AG09309 (cell line): ENCODE data around the gene INSYN2A.

- RRBS = no CpG with 5 or more reads among the region's 6 CpGs
Observed at GRCh38 chr10:125892248-125892768, 4.1 kb upstream of the FANK1 start.

DNA sequence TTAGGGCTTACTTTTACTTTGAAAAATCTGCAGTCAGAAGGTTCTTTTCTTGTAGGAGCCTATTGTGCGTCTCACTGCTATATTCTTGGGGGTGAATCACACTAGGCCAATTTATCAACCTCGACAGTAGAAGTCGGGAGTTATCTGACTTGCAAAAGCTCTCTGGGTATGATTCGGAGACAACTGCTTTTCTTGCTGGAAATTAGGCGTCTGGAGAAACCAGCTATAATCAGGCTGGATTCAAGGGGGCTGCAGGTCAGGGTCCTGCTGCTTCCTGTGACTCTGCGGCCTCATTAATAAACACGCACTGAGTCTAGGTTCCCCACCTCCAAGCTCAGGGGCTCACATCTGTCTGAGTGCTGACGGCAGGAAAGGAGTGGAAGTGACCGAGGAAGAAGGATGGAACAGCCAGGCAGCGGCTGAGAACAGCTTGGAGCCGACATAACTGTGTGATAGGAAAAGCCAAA lies 184.5 kb downstream of the FANK1 start:
- RRBS = no CpG with 5 or more reads among the region's 11 CpGs

- RRBS = no CpG with 5 or more reads among the region's 8 CpGs
Observed at GRCh38 chr10:126315795-126316233, 72.5 kb downstream of the ADAM12 start.

DNA sequence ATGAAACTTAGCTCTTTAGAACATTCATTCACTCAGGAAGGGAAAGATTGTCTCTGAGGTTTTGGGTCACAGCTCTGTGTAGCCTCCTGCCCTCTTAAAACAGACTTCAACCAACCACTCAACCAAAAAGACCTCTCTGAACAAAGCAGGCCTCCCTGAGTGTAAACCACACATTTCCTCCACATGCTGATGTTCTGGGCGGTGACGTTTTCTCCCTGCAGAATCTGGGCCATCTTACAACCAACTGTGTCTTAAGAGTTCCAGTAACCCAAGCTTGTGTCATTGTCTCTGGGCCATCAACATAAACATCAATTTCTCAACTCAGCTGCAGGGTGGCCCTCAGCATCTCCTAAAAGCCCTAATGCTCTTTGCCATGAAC lies 81.0 kb upstream of the ADAM12 start:
- RRBS = no CpG with 5 or more reads among the region's 2 CpGs

DNA sequence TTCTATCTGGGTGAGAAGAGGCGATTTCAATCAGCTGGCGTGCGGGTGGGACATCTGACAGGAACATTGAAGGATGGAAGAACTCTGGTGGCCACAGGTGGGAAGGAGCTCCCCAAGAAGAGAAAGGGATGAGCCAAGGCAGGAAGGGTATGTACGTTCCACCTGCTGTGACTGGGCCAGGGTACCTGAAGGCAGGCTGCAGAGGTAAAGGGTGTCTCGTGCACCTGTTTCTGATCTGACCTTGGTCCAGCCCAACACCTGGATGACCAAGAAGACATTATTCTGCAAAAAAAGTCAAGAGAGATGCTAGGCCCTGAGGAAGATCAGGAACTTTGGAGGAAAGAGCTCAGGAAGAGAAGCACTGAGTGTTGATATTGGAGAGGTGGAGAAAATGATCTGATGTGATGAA lies 38.3 kb upstream of the DOCK1 start:
- RRBS = no CpG with 5 or more reads among the region's 5 CpGs

DNA sequence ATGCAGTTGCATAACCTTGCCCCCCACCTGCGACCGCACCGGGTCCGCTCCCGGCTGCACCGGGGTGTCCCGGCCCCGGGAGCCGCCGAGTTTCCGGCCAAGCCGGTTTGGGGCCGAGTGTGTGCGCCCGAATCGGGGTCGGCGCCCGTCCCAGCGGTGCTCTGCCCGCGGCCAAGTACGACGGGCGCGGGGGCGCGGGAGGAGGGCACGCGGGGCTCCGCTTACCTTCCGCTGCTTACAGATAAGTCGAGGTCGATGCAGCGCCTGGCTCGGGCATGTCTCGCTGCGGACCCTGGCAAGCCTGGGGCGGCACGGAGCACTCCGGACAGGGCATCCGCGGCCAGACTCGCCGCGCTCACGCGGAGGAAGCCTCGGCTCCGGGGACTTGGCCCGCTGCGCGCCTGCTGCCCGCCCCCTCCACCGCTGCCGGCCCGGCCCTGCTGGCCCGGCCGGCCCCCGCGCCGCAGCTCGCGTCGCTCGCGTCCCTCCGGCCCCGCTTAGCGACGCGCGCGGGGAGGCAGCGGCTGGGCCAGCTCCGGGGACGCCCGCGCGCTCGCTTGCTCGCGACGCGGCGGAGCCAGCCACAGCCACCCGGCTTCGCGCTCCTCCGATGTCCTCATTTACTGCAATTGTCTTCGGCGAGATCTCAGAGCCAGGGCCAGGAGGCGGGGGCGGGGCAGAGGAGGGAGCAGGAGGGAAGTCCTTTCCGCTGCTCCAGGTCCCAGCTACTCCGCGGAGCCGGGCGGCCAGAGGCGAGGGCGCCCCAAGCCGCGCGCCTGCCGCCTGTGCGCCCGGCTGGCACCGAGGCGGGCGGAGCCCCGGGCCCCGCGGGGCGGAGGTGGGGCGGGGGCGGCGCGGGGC lies at the start of gene INSYN2A:
INSYN2A (minus strand) TSS at position 820 of the 861 bp plus-strand sequence.
- RRBS = 2% methylated on average over 57 of the region's 118 CpGs

- RRBS = no CpG with 5 or more reads among the region's 13 CpGs
Observed at GRCh38 chr10:127293435-127294238, 97.2 kb upstream of the INSYN2A start.

GRCh38 chr10:127911411-127912027 lies 4.6 kb downstream of the PTPRE start:
- RRBS = no CpG with 5 or more reads among the region's 11 CpGs

- RRBS = no CpG with 5 or more reads among the region's 2 CpGs
Observed at GRCh38 chr10:127921714-127922158, 14.8 kb downstream of the PTPRE start.

DNA sequence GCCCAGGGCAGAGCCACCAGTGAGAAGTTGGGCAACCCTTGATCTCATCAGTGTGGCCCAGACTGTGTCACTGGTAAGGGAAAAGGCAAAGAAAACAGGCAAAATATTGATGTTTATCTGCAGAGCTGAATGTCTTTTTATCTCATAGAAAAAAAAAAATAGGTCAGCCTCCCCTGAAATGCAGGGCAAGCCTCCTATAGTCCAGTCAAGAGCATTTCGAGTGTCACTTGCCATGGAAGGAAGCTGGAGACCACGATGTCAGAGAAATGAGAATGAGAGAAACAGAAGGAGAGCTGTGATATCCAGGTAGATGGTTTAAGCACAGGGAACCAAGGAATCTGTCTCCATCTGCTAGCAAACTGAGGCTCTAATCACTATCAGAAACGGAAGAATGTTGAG lies 35.0 kb downstream of the PTPRE start:
- RRBS = no CpG with 5 or more reads among the region's 3 CpGs

DNA sequence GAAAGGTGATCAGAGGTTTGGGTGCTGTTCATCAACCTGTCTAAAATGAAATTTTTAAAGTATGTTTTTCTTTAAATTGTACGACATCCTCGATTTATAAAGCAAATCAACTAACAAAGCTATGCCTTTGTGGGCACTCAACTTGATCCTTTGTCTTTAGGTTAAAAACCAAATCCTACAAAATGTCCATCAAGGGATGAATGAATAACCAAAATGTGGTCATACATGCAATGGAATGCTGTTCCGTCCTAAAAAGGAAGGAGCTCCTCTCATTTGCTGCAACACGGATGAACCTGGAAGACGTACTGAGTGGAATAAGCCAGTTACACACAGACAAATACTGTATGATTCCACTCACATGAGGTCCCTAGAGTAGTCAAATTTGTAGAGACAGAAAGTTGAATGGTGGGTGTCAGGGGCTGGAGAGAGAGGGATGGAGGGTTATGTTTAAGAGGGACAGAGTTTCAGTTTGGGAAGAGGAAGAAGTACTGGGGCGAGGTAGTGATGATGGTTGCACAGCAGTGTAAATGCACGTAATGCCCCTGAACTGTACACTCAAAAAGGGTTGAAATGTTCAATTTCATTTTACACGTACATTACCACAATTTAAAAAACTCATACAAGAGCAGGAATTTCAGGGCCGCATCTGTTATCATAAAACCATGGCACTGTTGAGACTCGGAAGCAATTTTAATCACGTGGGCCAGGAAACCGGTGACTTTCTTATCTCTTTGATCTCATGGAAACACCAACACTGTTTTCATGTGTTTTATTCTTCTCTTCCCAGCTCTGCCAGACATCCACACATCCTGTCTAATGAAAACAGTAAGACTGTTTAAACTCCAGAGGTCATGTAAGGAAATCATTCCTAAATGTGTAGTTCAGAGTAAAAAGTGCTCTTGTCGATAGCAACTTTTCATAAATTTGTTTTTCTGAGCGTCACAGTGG lies 35.7 kb downstream of the PTPRE start:
- RRBS = no CpG with 5 or more reads among the region's 14 CpGs

DNA sequence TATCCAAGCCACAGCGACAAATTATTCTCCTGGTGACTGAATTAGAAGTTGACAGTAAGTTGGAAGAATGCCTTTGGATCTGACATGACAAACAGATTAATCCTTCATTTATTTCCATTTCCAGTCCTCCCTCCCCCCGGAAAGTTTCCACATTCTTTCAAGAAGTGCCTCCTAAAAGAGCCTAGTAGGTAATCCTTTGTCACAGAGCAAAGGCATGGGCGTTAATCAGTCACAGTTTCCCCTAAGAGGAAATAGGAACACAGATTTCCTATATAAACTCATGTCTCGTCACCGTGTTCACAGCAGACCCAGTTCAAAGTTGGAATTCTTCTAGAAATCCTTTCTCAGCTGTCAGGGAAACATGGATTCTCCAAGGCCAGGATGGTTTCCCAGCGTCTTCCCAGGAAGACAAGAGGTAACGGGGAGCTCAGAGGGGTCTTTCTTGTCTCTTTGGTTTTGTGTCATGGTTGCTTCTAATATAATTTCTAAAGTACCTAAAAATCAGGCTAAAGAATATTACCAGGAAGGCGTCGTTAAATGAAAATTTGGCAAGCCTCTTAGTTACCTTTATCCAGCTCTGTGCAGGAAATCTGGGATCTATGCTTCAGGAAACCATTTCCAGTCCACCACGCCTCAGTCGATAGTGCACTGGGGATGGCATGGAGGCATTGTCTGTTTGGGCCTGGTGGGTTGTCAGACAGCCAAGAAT lies 80.2 kb downstream of the PTPRE start:
- RRBS = no CpG with 5 or more reads among the region's 11 CpGs

- RRBS = no CpG with 5 or more reads among the region's 4 CpGs
Observed at GRCh38 chr10:128000528-128000960, 93.6 kb downstream of the PTPRE start.

DNA sequence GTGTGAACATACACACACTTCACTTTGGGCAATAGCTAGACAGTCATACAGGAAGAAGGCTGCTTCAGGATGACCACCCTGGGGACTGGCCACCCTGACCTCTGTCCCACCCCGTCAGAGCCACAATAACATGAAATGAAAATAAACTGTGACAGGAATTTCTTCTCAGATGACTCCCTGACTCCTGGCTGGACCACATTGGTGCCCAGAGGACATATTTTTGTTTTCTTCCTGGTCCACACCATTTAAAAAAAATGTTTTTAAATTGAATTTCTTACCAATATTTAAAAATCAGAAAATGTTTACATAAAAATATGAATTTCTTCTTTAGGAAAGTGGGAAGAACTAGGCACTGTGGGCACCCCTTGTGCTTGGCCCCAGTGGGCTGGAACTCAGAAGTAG lies 81.6 kb downstream of the MKI67 start:
- RRBS = no CpG with 5 or more reads among the region's 1 CpG

GRCh38 chr10:128052455-128053076 lies 73.7 kb downstream of the MKI67 start:
- RRBS = no CpG with 5 or more reads among the region's 11 CpGs

DNA sequence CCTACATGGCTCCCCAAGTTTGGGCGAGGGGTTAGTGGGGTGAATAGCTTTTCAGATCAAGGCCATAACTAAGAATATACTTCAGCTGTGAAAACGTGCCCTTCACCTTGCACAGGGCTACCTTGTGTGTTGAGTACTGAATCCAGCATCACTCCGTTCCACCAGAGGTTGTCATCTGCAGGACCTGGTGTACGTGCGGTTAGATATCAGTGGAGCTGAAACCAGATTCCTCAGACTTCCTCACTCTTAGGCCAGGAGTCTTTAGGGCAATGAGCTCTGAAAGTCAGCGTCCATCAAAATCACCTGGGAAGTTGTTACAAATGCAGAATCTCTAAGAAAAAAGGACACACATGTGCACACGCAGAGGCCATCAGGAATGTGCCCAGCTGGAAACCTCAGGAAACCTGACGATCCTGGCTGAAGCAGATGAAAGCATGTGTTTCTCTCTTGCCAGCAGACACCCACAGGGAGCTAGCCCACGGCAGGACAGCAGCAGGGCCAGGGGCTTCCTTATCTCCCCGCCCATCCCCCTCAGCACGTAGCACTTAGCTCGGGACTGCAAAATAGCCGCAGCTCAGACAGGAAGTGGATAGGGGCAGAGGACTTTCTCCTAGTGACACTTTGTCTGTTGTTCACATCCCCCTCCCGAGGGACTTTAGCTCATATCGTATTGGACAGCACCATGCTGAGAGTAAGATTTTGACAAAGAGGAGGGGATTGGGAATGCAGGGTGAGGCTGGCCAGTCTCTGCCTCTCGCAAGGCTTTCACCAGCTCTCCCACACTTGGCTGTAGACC lies 64.0 kb downstream of the MKI67 start:
- RRBS = no CpG with 5 or more reads among the region's 16 CpGs

GRCh38 chr10:128062802-128063551 lies 63.2 kb downstream of the MKI67 start:
- RRBS = no CpG with 5 or more reads among the region's 20 CpGs

DNA sequence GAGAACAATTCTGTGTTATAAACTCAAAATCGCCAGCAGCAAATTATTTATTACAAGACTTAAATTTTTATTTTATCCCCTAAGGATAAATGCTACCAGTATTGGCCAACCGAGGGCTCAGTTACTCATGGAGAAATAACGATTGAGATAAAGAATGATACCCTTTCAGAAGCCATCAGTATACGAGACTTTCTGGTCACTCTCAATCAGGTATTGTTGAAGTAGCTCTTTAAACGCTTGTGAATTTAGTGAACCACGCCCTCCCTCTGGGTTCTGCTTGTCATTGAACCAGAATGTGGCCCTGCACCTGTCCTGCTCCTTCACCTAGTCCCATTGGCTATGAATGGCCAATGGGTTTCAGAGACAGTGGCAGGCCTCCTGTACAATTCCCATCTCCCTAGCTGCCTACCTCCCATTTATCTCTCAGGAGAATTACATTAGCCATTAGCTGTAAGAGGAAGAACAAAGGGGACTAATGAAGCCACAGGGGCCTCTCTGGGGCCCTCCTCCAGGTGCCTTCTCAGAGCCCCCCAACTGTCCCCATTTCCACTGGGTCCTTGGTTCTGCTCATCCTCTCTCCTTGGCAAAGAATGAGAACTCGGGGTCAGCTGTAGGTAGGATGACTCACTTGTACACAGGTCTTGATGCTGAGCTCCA lies 49.6 kb downstream of the MKI67 start:
- RRBS = no CpG with 5 or more reads among the region's 7 CpGs

GRCh38 chr10:128097314-128098041 lies 28.7 kb downstream of the MKI67 start:
- RRBS = no CpG with 5 or more reads among the region's 9 CpGs

DNA sequence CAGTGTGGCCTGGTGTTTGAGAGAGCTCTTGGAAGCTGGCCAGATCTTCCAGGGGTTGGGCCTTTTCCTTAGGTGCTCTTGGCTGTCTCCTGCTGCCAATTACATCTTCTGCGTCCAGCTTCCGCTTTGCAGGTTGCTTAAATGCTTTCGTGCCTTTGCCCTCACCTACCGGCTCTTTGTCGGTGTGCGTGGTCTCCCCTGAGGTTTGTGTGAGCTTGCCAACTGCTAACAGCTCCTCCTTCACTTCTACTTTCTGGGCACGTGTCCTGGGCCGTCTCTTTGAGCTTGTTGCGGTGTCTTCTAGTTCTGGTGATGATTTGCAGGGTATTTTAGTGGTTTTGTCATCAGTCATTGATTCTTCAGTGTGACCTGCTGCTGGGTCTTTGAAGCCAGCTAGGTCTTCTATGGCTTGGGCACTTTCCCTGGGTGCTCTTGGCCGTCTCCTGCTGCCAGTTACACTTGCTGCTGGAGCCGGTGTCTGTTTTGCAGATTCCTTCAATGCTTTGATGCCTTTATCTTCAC lies 23.1 kb downstream of the MKI67 start:
- RRBS = no CpG with 5 or more reads among the region's 11 CpGs